ENCODE measurements around a stretch of chr5.

- PRO-cap: bidirectional peak, plus-strand start at chr5:78510492, minus-strand start at chr5:78510352; unidirectional peak, minus-strand start at chr5:78510780
- RAMPAGE, long total RNA, 4 experiments: no peak in any of the 4 experiments
These were observed 138.4 kb downstream of the LHFPL2 start for GRCh38 chr5:78509904-78510918.

DNA sequence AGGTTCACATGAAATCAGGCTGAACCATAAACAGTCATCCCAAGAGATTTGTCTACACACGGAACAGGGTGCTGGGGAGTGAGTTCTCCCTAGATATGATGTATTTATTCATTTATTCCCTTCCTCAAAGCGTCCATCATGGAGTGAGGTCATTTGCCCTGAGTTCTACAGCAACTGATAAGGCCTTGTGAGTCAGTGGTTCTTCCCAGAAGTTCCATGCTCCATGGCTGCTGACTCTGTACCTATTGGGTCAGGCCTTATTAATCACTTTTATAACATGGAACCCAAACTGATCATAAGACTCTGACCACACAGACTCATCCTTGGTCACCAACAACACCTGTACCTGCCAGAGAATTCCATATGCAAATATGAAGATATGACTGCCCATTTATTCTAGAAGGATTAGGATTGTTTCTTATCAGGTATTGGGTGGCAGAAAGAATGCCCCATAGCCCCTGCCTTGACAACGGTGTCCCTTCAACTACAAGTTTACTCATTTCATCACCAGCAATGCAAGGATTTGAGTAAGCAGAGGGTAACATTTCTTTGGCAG lies 118.1 kb downstream of the LHFPL2 start:
- PRO-cap: no peak
- RAMPAGE, long total RNA, 4 experiments: no peak in any of the 4 experiments

- PRO-cap: no peak
- RAMPAGE, long total RNA, 4 experiments: no peak in any of the 4 experiments
These were observed 91.2 kb downstream of the LHFPL2 start for GRCh38 chr5:78557510-78557723.

DNA sequence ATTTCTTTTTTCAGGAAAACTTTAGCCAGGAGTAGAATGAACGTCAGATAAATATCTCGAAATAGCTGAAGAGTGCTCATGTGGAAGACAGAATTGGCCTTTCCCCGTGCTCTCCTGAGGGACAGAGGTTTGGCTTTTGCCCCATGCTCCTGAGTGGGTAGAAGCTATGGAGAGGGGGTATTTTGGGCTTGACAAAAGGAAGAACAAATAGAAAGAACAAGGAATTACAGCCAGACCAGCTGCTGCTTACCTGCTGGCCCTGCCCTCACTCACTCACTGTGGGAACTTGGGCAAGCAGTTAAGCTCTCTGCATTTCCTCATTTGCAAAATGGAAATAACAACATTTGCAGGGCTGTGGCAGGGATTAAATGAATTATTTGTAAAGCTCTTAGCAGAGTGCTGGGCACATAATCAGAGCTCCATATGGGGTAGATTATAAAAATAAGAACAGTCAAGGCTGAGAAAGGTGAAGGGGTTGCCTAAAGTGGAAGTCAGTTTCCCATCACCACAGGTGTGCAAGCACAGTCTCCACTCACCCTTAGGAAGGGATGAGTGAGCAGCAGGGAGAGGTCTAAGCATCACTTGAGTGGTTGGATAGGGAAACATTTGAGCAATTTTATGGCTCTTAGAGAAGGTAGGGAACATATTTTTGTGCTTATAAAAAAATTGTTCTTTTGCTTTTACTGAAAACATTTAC lies 42.6 kb upstream of the LHFPL2 start:
- PRO-cap: no peak
- RAMPAGE, long total RNA, 4 experiments: no peak in any of the 4 experiments

GRCh38 chr5:78907095-78907644 lies 77.9 kb downstream of the ARSB start:
- PRO-cap: no peak
- RAMPAGE, long total RNA, 4 experiments: no peak in any of the 4 experiments

- PRO-cap: bidirectional peak, plus-strand start at chr5:78984996, minus-strand start at chr5:78984649
- RAMPAGE, long total RNA, 4 experiments: no peak in any of the 4 experiments
These were observed 652 bp downstream of the ARSB start for GRCh38 chr5:78984416-78984900.

DNA sequence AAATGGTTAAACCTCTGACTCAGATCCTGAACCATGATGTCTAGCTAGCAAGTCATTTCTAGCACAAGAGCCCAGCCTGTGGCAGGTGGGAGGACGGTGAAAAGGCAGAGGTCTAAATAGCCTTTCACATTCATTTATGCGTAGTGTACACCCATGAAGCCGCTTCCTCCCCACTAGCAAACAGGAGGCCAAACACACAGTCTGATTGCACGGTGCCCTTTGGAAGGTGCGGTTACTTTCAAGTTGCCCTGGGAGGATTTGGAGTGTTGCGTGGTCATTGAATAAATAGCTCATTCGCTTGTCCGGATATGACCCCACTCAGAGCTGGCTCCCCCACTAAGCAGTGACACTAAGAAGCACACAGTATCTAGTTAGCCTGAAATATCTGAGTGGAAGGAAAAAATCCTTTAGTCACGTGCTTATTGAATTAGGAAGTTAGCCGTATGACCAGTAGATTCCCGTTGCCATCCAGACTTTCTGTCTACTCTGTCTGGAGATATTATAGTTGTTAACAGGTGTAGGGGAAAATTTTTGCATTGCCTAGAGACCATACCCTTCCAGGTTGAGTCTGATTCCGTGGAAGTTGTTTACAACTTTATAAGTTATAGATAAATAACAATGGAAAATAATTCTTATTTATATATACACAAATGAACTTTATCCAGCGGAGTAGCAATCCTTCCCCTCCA lies 735 bp upstream of the ARSB start:
- PRO-cap: bidirectional peak, plus-strand start at position 66 of the sequence, minus-strand start outside the sequence; unidirectional peak, minus-strand start at position 221 of the sequence; unidirectional peak, minus-strand start at position 258 of the sequence
- RAMPAGE, long total RNA, 4 experiments: no peak in any of the 4 experiments

- PRO-cap: no peak
- RAMPAGE, long total RNA, 4 experiments: no peak in any of the 4 experiments
These were observed 12.6 kb downstream of the DMGDH start for GRCh38 chr5:79056862-79057268.

DNA sequence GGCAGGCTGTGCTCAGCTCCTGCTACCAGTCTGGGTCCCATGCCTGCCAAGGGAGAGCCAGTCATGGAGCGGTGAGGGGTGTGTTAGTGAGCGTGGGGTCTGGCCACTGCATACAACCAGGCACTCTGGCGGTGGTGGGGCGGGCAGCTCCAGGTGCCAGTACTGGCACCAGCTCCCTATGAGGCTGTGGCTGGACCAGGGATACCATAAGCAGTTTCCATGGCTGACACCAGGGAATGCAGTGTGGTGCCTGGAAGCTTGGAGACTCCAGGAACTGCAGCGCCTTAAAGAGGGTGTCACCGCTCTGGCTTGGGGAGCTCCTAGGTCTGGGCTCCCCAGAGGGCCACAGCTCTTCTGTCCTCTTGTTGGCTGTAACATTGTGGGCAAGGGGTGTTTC lies 22.5 kb downstream of the JMY start:
- PRO-cap: no peak
- RAMPAGE, long total RNA, 4 experiments: no peak in any of the 4 experiments

DNA sequence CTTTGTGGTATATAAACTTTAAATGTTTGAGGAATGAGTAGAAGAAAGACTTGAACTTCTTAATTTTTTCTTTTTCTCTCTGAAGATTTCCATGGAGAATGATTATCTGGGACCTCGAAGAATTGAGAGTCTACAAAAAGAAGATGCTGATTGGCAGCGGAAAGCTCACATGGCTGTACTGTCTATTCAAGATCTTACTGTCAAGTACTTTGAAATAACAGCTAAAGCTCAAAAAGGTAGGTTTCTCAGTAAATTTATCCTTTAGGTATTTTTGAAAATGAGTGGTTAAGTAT lies 54.1 kb downstream of the JMY start:
- PRO-cap: no peak
- RAMPAGE, long total RNA, 4 experiments: start-site peak on the plus strand in 1 of 4 experiments, centred at position 199 of the sequence, 24 reads per replicate

DNA sequence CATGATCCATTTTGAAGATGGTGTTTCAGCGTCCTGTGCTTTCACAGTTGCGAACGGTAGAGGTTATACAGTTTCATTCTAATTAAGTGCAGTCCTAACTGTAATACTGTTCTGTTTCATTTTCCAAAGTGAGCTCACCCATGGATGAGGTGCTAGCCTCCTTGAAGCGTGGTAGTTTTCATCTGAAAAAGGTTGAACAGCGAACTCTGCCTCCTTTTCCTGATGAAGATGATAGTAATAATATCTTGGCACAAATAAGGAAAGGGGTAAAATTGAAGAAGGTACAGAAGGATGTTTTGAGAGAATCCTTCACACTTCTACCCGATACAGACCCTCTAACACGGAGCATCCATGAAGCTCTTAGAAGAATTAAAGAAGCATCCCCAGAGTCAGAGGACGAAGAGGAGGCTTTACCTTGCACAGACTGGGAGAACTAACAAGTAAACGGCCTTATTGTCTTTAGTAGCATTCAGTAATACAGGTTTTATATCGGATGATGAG lies 80.0 kb downstream of the JMY start:
- PRO-cap: no peak
- RAMPAGE, long total RNA, 4 experiments: no peak in any of the 4 experiments

DNA sequence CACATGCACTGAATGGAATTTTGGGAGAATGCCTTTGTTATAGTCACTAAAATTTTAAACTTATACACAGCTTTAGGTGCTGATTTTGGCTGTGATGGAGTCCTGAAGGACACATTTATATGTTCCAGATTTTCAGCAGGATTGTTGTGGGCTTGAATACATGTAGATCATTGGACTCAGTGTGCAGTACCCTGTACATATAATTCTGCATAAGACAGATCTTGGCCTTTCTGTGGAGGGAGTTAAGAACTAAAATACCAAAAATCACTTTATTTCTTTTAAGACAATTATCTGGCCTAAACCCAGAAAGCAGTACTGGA lies 86.6 kb downstream of the JMY start:
- PRO-cap: no peak
- RAMPAGE, long total RNA, 4 experiments: no peak in any of the 4 experiments

- PRO-cap: no peak
- RAMPAGE, long total RNA, 4 experiments: no peak in any of the 4 experiments
These were observed 6.0 kb downstream of the TENT2 start for GRCh38 chr5:79618202-79618668.

DNA sequence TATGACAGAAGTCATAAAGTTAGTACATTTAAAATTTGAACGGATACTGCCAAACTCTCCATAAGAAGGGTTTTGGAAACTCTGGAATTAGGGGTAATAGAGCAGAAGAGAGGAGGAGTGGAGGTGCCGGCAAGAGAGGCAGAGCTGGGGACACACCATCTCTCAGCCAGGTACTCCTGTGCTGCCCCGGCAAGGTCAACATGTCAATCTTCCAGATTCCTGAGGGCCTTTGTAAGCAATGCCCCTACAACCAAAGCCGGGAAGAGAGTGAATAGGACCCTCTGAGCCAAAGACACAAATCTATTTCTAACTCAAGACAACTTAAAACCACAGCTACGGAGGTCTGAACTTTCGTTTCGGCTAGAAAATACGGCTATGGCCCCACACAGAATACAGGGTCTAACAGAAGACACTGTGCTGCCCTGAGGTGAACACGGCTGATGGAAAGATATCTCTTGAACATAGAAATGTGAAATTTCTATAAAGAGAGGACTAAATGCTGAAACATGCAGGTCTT lies 66.7 kb downstream of the SERINC5 start:
- PRO-cap: no peak
- RAMPAGE, long total RNA, 4 experiments: no peak in any of the 4 experiments

DNA sequence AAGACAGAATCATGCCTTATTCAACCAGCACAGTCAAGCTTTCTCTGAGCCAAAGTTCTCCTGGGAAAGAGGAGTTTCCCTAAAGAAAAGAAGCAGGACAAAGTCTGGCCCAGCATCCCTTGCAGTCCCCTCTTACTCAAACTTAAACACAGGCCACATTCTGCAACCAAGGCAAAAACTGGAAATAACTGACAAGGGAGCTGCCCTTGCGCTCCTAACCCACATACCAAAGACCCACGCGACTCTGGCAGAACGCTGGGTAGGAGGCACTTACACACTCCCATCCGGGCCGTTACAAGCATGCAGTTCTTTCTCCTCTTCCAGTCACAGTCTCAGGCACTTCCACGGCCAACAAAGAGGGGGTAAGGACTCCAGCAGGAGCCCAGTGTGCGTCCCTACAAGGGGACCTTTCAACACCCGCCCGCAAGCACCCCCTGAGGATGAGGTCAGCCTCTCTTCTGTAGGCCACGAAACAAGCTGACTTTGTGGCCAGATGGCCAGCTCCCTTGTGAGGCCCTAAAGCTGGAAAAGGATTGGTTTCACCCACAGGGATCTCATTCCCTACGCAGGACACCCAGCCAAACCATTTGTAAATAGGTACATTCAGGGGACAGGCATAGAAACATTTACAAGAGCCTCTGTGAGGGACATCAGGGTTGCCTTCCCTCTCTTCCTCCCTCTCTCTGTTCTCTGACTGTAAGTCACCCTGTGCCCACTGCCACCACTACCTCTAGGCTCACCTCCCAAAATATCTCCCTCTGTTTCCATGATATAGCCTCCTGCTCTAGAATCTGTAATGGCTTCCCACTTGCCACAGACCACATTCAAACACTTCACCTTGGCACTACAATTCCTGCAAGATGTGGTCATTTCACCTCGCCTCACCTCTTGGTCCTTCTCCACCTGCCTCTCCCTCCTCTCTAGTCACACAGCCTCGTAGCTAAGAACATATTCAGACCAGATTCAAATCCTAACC lies 57.3 kb downstream of the SERINC5 start:
- PRO-cap: bidirectional peak, plus-strand start at position 269 of the sequence, minus-strand start at position 246 of the sequence
- RAMPAGE, long total RNA, 4 experiments: no peak in any of the 4 experiments

DNA sequence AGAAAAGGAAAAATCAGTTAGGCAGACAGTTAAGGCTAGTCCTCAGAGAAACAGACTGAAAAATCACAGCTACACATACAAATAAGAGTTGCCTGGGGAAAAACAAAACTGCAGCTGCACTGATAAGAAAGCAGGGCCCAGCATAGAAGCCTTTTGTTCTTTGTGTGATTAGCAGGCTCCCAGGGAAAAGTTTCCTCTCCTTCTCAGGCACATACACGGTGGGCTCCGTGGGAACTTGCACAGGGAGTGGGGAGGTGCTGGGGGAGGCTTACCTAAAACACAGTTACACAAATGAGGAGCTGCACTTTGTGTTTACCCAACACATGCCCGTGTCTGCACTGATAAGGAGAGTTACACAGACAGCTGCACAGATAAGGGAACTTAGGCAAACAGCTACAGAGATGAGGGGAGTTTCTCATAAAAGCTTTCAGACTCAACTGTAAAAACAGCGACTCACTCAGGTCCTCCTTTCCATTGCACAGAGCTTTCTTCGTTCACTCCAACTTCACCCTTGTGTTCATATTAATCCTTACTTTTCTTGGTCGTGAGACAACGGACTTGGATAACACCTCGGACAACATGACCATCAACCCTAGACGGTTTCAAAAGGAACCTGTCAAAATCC lies 51.0 kb downstream of the SERINC5 start:
- PRO-cap: no peak
- RAMPAGE, long total RNA, 4 experiments: no peak in any of the 4 experiments

- PRO-cap: no peak
- RAMPAGE, long total RNA, 4 experiments: no peak in any of the 4 experiments
These were observed 38.6 kb downstream of the SERINC5 start for GRCh38 chr5:80217190-80217670.

GRCh38 chr5:80254789-80255441 lies 933 bp downstream of the SERINC5 start:
- PRO-cap: unidirectional peak, plus-strand start at chr5:80255284
- RAMPAGE, long total RNA, 4 experiments: no peak in any of the 4 experiments

DNA sequence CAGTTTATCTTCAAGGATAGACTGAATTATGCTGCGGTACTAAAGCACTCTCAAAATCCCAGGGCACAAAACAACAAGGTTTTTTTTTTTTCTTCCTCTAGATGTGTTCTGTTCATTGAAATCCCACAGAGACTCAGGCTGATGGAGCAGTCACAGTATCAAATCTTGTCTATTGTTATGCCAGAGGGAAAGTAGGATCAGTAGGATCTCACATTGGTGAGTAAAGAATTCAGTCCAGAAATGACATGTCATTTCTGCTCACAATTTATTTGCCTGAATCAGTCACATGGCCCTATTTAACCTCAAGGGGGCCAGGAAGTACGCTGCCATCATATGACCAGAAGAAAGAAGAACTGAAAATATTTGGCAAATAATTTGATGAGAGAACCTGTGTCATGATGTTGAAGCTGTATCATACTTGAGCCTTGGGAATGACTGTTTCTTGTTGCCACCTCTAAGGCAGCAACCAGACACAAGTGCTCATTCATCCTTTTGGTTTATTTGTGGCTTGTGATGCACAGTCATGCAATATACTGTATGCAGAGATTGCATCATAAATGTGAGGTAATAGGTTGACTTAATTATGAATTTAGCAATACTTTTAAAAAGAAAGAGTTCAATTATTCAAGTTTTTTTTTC lies 8.4 kb upstream of the ZFYVE16 start:
- PRO-cap: no peak
- RAMPAGE, long total RNA, 4 experiments: no peak in any of the 4 experiments

GRCh38 chr5:81049096-81049434 lies 88.9 kb downstream of the RASGRF2 start:
- PRO-cap: no peak
- RAMPAGE, long total RNA, 4 experiments: no peak in any of the 4 experiments